ENCODE measurements around a stretch of chr4.

DNA sequence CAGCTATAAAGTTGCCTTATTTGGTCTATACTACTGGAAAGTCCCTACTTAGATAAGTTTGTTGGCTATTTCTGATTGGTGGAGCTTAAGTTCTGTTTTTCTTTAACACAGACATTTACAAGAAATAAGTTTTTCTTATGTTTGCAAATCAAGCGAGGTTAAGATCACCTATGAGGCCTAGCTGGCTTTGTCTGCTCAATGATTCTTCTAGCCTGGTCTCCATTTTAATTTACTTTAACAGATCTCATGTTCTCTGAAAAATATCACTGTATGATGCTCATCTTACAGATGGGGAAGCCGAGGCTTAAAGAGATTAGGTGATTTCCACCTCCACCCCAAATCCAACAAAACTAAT lies 56.5 kb downstream of the PPEF2 start:
- PRO-cap, 7 experiments: no peak in any of the 7 experiments
- RAMPAGE, long total RNA, 2 experiments: no peak in any of the 2 experiments

DNA sequence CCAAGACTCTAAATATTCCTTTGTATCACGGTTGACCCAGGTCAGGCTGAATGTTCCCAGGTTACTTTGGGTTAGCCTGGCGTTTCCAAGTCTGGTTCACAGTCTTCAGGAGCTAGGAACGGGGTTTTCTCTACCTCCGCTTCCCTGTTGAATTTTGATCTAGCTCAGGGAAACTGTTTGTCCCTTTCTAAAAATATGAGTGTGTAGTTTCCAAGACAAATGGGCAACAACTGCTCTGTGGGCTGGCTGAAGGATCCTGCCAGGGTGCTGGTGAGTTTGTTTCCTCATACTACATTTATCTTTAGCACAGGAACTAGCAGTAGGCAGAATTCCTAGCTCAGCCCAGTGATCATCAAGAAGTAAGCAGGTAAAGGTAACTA lies 13.3 kb upstream of the FAM47E start:
- PRO-cap, 7 experiments: no peak in any of the 7 experiments
- RAMPAGE, long total RNA, 2 experiments: no peak in any of the 2 experiments

DNA sequence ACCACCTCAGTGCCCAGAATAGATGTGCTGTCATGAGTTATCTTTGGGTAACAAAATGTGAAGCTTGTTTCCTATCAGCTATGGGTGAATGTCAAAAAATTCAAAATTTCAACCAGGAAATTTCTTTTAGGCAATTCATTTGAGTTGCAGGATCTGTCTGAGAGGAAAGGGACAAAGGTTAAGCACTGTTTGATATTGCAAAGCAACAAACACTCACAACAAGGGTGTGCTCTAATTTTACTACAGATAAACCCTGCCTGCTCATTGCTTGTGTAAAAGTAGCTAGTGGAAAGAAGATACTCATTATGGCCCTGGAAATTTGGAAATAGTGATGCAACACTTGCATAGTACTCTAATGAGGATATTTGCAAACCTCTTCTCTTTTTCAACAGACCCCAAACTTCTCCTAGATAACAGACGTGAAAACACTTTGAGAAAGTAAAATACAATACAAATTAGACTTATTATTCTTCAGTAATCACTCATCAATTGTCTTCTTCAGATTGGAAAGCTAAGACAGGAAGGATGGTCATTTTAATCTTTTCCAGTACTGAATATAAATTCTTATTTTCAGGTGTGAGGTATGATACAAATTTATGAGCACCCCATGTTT lies 27.1 kb downstream of the FAM47E start:
- PRO-cap, 7 experiments: no peak in any of the 7 experiments
- RAMPAGE, long total RNA, 2 experiments: no peak in any of the 2 experiments

DNA sequence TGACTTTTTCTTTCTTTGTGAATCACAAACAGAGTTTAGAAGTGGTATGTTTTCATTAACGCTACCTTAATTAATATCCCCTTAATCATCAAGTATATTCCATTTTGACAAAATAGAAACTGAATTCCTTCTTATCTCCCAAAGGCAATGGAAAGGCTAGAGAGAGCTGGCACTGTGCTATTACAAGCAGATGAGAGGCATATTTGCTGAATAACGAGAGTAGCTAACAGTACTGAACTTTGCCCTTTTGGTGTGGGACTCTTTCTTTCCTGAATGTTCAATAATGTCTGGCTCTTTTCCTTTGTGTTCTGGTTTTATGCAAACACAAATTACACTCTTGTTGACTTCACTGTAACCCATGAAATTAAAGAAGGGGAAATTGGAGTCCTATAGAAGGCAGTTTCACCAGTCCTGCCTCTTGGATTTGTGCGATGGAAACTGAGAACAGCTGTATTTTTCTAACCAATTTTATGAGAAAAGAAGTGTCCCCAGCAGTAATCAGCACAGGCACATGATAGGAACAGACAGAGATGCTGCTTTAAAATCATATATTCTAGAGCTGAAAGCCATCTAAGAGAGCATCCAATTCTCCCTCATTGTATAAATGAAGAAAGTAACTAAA lies 63.6 kb downstream of the SHROOM3 start:
- PRO-cap, 7 experiments: no peak in any of the 7 experiments
- RAMPAGE, long total RNA, 2 experiments: no peak in any of the 2 experiments

- PRO-cap, 7 experiments: no peak in any of the 7 experiments
- RAMPAGE, long total RNA, 2 experiments: no peak in any of the 2 experiments
Observed at GRCh38 chr4:76546560-76547439, 111.8 kb downstream of the SHROOM3 start.

- PRO-cap, 7 experiments: no peak in any of the 7 experiments
- RAMPAGE, long total RNA, 2 experiments: no peak in any of the 2 experiments
Observed at GRCh38 chr4:76601768-76602173, 166.7 kb downstream of the SHROOM3 start.

DNA sequence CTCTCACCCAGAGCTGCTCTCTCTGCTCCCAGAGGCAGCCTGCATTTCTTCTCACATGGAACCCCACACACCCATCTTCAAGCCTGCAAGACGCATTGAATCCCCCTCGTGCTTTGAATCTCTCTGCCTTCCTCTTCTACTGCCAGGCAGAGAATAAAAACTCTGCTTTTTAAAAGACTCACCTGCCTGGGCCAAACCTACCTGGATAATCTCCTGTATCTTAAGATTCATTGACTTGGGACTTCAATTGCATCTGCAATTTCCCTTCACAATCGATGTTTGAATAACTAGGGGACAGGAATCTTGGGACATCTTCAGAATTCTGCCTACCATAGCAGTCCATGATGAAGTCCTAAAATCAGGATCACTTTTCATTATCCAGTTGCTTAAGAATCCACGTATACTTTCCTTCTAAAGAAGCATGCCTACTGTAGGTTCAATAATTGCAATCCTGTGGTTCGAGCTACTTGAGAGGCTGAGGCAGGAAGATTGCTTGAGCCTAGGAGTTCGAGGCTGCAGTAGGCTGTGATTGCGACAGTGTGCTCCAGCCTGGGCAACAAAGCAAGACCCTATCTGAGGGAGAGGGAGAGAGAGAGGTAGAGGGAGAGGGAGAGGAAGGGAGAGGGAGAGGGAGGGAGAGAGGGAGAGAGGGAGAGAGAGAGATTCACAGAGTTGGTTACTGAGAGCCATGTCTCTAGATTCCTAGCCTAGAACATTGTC lies 227.4 kb downstream of the SHROOM3 start:
- PRO-cap, 7 experiments: no peak in any of the 7 experiments
- RAMPAGE, long total RNA, 2 experiments: no peak in any of the 2 experiments

DNA sequence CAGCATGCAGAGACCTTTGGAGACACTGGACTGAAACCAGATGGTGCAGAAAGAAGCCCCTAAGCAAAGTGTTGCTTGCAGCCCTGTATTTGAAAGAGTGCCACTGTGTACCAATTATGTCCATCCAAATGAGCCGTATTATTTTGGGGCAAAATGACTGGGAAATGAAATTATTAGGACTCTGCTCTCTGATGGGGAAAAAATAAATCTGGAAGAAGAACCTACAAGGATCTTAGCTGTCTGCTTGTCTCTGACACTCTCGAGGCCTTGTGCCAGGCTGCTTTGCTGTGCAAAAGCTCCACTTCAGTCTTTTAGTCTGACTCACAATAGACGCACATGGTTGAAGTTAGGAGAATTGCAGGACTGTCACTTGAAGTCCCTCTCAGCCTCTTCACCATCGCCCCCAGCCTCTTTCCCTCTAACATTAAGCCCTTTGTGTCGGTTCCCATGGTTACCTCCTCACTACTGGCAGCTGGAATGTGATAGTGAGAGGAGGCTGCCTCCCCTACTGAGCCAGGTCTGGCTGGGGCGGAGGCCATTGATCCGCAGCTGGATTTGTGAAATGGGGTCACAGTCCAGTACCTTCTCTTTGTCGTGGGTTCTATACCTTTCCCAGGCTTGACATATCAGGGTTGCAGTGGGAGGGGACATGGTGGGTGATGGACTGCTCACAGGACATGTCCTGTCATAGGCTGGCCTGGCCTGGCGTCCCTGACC lies 201.9 kb downstream of the SOWAHB start:
- PRO-cap, 7 experiments: no peak in any of the 7 experiments
- RAMPAGE, long total RNA, 2 experiments: no peak in any of the 2 experiments

- PRO-cap, 7 experiments: peak in 4 of 7 experiments; most common plus-strand start chr4:76801879 (in 2); most common minus-strand start chr4:76801782 (in 4)
- RAMPAGE, long total RNA, 2 experiments: no peak in any of the 2 experiments
Observed at GRCh38 chr4:76801387-76802266, 96.3 kb downstream of the SOWAHB start.

DNA sequence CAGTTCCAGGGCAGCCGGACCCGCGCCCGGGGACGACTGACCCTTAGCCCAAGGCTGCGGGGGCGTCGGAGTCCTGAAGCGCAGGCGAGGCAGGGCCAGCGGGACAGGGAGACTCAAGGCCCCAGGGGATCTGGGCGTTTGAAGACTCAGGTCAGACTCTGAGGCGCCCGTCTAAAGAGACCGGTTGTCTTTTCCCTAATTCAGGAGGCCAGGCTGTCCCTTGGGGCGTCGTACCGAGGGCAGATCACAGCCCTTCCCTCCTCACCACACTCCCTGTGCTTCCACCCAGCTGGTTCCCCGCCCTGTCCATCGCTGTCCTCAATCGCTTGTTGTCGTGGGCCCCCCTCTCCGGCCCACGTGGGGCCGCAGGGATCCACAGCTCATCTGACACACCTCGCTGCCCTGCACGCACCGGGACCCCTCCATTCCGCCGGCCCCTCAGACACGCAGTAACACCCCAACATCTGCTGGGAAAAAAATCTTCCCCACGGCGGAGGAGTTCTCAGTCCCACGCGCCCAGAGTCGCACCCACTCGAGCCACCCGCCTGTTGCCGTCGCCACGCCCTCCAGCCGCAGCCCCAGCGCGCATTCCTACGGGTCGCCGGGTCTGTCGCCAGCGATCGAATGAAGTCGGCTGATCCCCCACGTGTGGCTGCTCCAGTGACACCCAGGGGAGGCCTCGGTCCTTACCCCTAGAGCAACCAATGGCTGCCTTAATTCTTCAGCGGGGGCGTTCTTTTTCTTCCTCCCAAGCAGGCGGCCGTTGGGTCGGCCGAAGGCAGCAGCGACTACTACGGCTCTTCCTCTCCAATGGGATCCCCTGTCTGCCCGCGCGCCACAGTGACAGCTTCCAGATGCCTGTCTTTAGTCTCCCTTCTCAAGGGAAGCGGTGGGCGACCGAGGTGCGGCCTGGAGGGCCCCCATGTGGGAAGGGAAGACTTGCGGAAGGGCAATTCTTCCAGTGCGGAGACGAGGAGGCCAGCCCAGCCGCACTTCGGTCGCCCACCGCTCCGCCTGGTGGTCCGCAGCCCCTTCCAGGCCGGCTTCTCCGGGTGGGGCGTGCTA lies 947 bp upstream of the SEPTIN11 start:
- PRO-cap, 7 experiments: peak in 7 of 7 experiments; most common plus-strand start position 755 of the sequence (in 7); most common minus-strand start position 626 of the sequence (in 2)
- RAMPAGE, long total RNA, 2 experiments: no peak in any of the 2 experiments

DNA sequence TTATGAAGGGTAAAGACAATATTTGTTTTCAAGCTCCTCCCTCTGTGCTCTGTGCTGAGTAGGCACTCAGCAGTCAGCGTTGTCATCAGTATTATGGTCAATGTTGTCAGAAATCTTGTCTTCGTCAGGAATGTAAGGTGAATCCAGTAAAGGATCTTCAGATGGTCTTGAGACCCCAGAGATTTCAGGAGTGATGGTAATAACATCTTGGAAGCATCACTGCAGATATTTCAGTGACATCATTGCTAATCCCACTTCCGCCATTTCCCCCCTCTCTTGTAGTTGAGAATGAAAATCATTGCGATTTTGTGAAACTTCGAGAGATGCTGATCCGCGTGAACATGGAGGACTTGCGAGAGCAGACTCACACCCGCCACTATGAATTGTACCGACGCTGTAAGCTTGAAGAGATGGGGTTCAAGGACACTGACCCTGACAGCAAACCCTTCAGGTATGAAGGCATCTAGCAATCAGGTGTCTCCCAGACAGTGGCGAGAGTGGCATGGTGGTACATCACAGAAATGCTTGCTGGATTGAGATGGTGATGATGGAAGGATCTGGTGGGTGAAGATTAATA lies 55.5 kb downstream of the CCNI start:
- PRO-cap, 7 experiments: no peak in any of the 7 experiments
- RAMPAGE, long total RNA, 2 experiments: no peak in any of the 2 experiments

DNA sequence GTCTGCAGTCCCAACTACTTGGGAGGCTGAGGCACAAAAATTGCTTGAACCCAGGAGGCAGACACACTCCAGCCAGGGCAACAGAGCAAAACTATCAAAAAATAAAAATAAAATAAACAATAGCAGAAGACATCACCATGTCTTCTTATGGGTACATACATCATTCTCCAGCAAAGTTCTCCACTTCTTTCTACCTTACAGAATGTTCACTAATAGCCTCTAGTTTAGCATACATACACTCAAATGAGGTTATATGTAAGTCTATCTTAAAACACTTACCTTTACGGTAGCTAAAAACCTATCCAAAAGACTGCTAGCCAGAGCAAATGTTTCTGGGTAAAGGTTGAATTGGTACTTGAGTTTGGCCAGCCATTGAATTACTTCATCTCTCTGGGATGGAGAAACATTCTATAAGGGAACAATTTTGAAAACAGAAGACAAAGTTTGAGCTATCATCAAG lies 17.5 kb downstream of the CCNI start:
- PRO-cap, 7 experiments: no peak in any of the 7 experiments
- RAMPAGE, long total RNA, 2 experiments: no peak in any of the 2 experiments

GRCh38 chr4:77072993-77073510 lies 2.7 kb downstream of the CCNI start:
- PRO-cap, 7 experiments: no peak in any of the 7 experiments
- RAMPAGE, long total RNA, 2 experiments: no peak in any of the 2 experiments

DNA sequence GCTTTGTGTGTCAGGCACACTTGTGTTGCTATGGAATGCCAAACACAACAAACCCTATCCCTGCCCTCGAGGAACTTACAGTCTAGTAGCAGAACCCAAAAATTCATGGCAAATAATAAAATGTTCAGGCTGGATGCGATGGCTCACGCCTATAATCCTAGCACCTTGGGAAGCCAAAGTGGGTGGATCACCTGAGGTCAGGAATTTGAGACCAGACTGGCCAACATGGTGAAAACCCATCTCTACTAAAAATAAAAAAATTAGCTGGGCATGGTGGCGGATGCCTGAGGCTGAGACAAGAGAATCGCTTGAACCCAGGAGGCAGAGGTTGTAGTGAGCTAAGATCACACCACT lies 14.1 kb downstream of the CCNG2 start:
- PRO-cap, 7 experiments: no peak in any of the 7 experiments
- RAMPAGE, long total RNA, 2 experiments: no peak in any of the 2 experiments

DNA sequence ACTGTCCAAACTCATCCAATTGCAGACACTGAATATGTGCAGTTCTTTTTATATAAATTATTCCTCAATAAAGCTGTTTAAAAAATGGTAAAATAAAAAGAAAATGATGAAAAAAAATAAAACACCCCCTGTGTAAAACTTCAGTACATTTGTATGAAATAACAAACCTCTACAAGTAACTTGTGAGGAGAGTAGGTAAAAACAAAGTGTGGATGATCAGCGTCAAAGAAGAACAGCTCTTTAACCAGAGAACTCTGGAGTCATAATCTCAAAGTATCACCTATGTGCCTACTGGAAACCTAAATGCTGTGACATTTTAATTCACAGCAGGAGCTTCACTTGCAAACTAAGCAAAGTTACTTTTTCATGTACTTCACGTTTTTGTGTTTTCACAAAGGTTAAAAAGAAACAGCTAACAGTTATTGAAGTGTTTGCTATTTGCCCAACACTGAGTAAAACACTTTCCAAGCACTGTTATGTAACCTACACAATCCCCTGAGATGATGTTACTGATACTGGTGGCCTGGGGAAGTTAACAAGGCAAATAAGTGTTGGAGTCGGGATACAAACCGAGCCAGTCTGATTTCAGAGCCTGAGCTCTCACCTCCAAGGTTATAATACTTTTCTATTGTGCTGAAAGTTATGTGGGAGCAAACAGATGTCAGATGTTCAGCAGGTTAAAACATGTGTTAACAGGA lies 4.2 kb upstream of the CXCL13 start:
- PRO-cap, 7 experiments: no peak in any of the 7 experiments
- RAMPAGE, long total RNA, 2 experiments: no peak in any of the 2 experiments

GRCh38 chr4:77619506-77619805 lies 13.8 kb downstream of the CXCL13 start:
- PRO-cap, 7 experiments: no peak in any of the 7 experiments
- RAMPAGE, long total RNA, 2 experiments: no peak in any of the 2 experiments

DNA sequence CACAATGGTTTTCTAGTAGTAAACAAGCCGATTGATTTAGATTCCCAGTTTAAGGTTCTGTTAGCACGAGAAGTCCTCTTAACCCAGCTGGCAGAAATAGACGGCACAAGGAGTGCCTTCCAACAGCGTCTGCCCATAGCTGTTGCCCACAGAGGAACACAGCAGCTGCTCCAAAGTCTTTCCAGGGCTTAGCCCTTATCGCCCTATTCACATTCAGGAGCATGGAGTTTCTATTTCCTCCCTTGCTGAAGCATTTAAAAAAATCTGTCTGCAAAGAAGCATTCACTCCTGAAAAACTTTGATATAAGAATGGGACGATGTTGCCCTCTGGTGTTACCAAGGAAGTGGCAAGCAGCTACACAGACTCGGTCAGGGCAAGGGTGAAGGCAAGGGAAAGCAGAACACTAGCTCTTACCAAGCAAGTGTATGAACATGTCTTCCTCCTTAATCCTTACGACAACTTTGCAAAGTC lies 92.6 kb downstream of the CXCL13 start:
- PRO-cap, 7 experiments: no peak in any of the 7 experiments
- RAMPAGE, long total RNA, 2 experiments: no peak in any of the 2 experiments

- PRO-cap, 7 experiments: no peak in any of the 7 experiments
- RAMPAGE, long total RNA, 2 experiments: no peak in any of the 2 experiments
Observed at GRCh38 chr4:77757518-77757968, 61.6 kb downstream of the CNOT6L start.

DNA sequence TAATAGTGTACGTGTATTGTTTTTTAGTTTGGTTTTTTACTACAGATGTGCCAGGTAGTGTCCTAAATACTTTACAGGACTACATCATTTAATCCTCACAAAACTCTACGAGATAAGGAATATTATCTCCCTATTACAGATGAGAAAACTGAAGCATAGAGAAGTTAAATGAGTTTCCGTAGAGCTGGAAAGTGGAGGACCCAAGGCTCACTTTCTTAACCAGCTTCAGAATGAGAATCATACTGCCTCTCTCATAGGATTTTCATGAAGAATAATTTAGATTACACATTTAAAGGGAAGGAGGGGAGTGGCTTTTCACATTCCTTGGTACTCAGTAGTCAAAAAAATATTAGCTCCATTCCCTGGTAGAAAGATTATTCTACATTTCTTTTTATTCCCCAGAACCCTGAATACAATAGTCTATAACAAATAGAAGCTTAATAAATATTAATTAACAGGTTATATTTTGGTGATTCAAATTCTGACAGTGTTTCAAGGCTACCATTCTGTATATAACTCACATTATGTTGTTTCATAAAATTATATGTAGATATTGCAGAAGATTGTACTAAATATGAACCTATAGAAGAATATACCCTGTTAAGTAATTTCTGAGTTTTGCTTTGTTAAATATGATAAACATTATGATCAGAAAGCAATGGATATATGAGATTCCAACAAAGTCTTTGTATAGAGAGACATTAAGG lies 10.0 kb downstream of the CNOT6L start:
- PRO-cap, 7 experiments: no peak in any of the 7 experiments
- RAMPAGE, long total RNA, 2 experiments: no peak in any of the 2 experiments

DNA sequence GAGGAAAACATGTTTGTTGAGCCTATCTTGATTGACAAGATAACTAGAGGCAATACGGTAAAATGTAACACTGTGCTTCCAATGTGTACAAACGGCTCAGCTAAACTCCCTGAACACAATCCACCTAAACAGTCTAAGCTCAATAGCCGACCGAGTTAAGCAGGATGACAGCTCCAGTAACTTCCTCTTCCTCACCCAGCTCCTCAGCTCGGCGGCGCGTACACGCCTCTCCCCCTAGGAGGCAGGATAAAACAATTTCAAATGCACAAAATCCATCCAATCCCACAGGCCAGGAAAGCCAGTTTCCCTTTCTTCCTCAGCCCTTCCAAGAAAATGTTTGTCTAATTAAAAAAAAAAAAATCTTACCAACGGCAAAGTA lies 1.1 kb downstream of the CNOT6L start:
- PRO-cap, 7 experiments: peak in 7 of 7 experiments; most common plus-strand start position 275 of the sequence (in 6); most common minus-strand start position 178 of the sequence (in 2)
- RAMPAGE, long total RNA, 2 experiments: no peak in any of the 2 experiments